Glomerular endothelial cell (primary cell): ENCODE data around the genes OVCA2, SMG6 and SRR.

DNA sequence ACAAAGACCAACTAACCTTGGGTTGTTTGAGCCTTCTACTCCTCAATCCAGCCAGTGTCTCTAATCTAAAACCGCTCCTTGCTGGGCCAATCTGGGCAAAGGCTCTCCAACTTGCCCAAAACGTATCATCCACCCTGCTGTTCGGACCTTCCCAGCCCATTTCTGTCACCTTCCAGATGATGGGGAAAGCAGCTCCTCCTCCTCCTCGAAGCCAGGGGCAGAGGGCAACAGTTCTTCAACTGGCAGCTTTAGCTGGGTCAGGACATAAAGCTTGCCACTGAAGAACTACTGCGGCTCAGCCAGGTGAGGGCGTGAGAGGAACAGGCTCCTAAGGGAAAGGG lies 3.5 kb upstream of the TLCD2 start:
- RAMPAGE, long total RNA, result no peak

- RAMPAGE, long total RNA, result no peak
Measured at GRCh38 chr17:1723753-1724177, 739 bp upstream of the WDR81 start.

GRCh38 chr17:1730669-1731370 lies 6.3 kb downstream of the WDR81 start:
- RAMPAGE, long total RNA, result no peak

- RAMPAGE, long total RNA, result no peak
Measured at GRCh38 chr17:1764203-1765062, 2.6 kb downstream of the SERPINF1 start.

GRCh38 chr17:1786885-1787547 lies 25.2 kb downstream of the SERPINF1 start:
- RAMPAGE, long total RNA, result no peak

GRCh38 chr17:1852054-1852898 lies 22.5 kb downstream of the RPA1 start:
- RAMPAGE, long total RNA, result no peak

GRCh38 chr17:1979509-1979971 lies 45.6 kb downstream of the RTN4RL1 start:
- RAMPAGE, long total RNA, result no peak

DNA sequence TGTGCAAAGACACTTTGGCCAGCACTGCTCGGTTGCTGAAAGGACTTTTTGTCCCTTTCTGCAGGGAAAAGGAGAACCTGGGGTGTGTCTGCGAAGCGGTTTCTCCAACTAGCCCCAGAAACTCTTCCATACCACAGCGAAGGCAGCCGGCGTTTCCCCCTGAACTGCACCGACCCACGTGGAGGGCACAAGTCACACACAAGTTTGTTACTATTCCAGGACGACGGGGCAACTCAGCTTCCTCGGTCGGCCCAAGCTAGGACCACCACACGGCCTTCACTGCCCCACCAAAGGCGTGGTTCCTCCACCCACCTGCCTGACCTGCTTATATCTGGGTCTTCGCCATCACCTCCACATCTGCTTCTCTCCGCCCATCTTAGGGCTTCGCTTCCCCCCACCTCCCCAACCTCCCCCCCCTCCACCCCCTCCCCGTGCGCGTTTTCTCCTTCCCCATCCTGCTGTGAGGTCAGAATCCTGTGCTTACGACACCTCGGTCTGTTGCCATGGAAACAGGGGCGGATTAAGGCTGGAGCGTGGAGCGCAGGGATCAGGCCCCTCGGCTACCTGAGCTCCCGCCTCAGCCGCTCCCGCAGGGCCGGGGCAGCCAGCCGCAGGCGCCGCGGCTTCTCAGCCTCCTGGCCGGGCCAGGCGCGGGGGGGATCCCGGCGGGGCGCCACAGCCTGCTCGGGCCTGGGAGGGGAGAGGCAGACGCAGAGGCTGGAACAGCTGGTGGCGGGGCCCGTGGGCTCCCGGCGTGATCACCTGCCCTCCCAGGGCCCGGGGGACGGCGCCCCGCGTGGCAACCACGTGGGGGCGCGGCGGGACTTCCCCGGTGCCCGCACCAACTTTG lies 1.6 kb downstream of the RTN4RL1 start:
- RAMPAGE, long total RNA, result no peak

- RAMPAGE, long total RNA, result start-site peak on the minus strand at chr17:2041866-2041906, 9 and 6 reads in 2 replicates
Measured at GRCh38 chr17:2041215-2042156, at the start of gene OVCA2. Gene OVCA2 (plus strand): TSS chr17:2042022.

GRCh38 chr17:2055277-2055620 lies 346 bp downstream of the HIC1 start:
- RAMPAGE, long total RNA, result no peak

- RAMPAGE, long total RNA, result no peak
Measured at GRCh38 chr17:2058284-2059802, 3.9 kb downstream of the HIC1 start.

DNA sequence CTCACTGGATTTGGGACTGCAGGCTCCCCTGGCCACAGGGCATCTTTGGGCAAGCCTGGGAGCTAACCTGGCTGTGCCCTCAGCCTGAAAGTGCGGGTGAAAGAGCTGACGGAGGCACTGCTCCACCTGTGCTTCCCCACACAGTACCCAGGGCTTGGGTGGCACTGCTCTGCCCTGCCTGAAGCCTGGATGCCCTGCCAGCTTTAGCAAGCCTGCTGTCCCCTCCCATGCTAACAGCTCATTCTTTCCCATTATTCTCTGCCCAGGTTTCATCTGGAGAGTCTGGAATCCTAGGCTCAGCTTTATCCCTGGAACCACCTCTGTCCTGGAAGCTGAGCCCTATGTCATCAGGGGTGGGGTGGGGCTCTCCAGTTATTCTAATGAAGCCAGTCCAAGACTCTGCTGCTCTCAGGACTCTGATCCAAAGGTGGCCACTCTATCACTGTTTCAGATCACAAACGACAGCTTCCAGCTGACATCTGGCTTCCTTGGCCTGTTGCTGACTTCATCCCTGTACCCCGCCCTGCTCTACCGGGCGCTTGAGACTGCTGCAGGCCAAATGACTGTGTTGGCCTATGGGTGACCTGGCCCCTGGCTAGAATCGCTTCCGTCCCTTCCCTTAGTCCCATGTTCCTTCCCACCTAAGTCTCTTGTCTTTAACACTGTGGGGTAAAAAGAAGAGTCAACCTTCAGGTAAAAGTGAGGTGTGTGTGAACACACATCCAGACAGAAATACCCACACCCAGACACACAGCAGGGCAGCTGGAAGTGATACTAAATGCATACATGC lies 29.4 kb downstream of the HIC1 start:
- RAMPAGE, long total RNA, result no peak

DNA sequence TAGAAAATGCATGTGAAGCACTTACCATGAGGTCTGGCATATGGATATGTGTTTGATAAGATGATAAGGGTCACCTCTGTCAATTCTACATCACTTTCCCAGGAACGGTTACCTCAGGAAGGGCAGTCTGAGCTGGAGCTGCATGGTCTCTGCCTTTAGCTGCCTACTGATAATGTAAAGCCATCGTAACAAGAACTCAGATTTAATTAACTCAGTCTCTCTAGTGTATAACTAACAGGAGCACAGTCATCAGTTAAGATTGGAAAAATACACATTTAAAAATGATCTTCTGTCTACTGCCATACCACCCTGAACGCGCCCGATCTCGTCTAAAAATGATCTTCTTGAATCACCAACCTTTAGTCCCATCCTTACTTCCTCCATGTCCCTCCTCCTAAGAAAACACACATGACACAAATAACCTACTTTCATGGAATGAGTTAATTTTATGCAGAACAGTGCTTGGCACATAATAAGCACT lies 114.9 kb downstream of the SMG6 start:
- RAMPAGE, long total RNA, result no peak

GRCh38 chr17:2222671-2223487 lies 80.7 kb downstream of the SMG6 start:
- RAMPAGE, long total RNA, result no peak

DNA sequence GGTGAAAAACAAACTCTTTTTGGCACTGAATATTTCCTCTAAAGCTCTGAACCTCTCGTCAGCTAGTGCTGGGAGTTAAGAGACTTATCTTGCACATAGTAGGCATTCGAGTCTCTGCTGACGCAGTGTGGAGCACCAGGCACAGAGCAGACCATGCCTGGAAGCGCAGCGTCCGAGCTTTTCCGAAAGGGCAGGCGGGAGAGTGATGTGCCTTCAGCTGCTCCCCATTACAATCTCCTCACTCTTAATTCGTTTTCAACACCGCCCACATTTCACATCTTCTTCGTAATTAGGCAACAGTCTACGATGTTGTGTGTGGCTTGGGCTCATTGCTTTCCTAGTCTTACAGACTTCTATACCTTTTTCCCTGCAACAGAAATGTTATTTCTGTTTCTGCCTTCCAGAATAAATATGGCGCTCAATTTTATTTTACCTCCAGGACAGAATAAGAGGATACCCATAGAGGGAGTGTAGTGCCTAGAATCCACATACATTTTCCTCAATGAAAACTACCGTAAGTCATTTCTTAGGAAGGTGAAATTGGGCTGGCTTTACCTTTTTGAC lies 62.9 kb downstream of the SMG6 start:
- RAMPAGE, long total RNA, result no peak

DNA sequence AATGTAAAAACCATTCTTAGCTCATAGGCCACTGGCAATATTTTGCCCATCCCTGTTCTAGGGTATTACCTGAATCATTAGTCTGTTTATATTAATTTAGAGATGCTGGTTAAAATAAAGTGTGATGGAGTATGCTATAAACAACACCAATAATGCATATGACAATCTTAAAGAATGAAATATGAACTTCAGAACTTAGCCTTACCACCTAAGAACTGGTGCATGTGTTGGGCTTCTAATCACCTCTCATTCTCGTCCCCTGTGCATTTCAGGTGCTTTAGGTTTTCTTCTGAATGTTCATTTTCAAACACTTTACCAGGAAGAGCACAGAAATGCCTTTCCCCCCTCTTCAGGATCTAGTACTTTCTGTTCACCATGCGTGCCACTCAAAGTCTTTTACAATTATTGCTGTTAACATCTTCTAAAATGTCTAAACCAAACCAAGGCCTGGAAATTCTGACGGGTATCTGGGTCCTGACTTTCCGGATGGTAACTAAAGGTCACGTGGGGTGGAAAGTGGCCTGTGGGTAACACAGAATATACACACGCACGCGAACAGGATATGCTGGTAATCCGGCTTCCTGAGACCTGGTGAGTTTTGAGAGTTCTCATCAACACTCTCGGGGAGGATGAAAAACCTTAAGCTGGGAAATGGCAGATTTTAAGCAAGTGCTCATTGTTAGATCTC lies 37.7 kb downstream of the SMG6 start:
- RAMPAGE, long total RNA, result no peak

- RAMPAGE, long total RNA, result no peak
Measured at GRCh38 chr17:2266413-2267195, 37.0 kb downstream of the SMG6 start.

DNA sequence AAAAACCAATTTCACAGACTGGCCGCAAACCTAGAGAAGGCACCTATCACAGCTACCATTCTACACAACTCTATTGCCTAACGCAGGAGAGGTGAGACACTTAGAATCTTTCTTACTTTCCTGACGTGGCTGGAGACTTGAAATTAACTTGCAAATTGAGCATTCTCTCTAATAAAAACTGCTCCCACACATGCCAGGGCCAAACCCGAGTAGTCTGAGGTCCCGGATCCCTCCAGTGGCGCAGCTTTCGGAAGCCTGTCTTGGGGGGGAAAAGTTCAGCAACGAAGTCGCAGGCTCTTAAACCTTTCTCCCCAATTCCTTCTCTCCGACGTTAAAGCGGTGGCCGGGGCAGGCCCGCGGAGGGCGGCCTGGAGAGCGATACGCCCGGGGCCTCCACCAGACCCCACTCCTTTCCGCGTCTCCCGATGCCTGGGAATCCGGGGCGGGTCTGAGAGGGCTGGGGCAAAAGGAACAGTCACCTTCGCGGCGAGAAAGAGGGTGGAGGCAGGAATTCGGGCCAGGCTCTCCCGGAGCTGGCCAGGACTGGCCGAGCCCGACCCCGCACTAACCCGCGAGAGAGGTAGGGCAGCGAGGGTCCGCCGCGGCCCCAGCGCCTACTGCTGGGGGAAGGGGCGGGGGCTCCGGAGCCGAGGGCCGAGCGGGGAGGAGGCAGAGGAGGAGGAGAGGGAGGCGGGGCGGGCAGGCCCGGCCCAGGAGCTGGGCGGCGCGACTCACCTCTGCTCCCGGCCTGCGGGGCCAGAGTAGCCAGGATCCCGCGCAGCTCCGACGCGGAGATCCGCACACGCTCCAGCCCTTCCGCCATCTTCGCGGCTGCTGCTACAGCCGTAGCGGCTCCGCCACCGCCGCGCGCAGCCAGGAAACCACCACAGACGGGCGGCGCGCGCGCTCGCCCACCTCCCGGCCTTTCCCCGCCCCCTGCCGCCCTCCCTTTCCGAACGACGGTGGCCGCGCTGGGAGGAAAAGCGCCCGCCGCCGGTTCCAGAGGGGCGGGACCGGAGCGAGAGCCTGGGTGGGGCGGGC lies at the start of gene SMG6:
Gene SMG6 (minus strand): TSS at position 888 of the 1,041 bp plus-strand sequence.
- RAMPAGE, long total RNA, result start-site peak on the minus strand centred at position 419 of the sequence, 42 bp wide, 26 and 27 reads in 2 replicates; start-site peak on the minus strand centred at position 596 of the sequence, 63 bp wide, 24 and 103 reads in 2 replicates; start-site peak on the minus strand centred at position 877 of the sequence, 88 bp wide, 50 and 145 reads in 2 replicates

- RAMPAGE, long total RNA, result start-site peak on the plus strand at chr17:2303950-2303973, 116 and 72 reads in 2 replicates
Measured at GRCh38 chr17:2303939-2304100, at the start of gene SRR. Gene SRR (plus strand): TSS chr17:2303950.

GRCh38 chr17:2323696-2324722 lies 12.2 kb downstream of the TSR1 start:
- RAMPAGE, long total RNA, result no peak